Paraaortic lymph node (tissue), 1 donor: ENCODE measurements around a stretch of chr12.

- PRO-cap: no peak
Observed at GRCh38 chr12:115507744-115508671, 769.5 kb downstream of the MED13L start.

DNA sequence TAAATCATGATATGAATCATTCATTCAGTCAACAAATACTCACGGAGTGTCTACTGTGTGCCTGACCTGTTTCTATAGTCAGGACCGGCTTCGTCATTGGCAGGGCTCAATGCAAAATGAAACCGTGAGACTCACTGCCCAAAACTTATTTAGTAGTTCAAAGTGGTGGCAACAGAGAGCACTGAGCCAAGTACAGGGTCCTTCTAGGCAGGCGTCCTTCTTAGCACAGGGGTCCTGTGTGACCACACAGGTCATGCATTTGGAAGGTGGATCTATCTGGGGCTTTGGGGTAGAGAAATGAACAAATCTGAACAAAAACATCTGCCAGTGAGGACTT, 706.9 kb downstream of the MED13L start:
- PRO-cap: no peak

DNA sequence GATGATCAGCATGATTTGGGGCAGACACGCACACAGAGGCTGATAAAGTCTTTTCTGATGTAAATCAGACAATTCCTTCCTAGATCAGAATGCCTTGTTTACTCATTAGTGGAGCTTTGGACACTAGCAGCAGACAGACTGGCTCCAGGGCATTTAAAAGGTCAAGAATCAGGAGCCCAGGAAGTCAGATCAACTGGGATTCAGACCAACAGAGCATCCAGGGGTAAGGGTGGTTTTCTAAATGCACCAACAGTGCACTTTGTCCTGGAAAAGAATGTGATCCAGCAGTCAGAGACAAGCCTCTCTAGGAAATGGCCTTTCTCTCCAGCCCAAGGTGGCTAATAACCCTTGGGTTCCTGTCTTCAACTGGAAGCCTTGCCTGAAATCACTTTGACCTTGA, 405.3 kb downstream of the MED13L start:
- PRO-cap: no peak

DNA sequence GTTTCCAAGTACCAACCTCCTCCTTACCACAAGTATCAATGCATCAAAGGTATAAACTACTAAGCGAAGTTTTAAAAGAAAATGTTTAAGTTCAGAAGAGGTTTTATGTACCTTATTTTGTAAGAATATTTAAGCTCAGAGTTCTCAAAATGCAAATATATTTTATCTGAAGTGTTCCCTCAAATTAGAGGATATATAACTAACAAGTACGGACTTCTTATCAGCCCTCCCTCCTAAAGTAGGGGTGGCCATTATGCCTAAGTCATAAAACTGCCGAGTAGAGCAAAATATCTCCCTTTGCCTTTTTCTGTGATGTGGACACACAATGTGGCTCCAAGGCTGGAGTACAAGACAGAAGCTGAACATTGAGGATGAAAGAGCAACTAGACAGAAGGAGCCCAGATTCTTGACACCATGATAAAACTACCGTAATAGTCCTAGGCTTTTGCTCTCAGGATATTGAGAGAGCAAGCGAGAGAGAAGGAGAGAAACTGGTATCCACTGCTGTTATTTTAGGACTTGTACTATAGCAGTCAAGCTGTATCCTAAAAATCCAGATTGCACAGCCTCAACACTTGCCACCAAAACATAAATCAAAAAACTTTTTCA, 120.9 kb downstream of the MED13L start:
- PRO-cap: no peak

DNA sequence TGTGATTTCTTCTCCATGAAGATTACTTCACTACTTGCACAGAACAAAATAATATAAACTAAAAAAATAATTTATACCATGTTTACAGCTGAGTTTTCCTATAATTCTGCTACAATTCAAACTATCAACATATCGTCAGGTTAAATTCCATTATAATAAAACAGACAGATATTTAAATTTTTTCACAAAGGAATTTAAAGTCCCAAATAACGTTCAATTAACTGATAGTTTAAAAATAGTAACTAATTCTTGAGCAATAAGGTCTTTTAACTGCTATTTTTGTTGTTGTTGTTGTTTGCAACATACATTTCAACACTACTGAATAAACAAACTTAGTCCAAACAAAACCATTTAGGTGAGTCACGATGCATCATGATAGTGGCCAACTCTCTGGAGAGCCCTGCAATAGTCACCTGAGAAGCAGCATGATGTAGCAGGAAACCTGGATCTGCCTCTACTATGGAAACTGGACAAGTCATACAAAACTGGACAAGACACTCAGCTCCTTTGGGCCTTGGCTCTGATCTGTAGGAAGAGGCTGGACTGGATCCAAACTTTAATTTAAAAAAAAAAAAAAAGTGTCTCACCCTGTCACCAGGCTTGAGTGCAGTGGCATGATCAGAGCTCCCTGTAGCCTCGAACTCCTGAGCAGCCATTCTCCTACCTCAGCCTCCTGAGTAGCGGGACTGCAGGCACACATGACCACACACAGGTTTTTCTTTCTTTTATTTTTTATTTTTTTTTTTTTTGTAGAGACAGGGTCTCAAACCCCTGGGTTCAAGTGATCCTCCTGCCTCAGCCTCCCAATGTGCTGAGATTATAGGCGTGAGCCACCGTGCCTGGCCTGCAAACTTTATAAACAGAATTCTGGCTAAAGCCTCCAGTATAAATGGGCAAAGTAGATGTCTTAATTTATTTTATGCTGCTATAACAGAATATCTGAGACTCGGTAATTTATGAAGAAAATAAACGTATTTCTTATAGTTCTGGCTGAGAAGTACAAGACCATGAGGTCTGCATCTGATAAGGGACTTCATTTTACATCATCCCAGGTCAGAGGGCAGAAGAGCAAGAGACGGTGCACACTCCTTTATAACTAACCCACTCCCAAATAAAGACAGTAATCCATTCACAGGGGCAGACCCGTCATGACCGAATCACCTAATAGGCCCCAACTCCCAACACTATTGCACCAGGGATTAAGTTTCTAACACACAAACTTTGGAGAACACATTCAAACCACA, 117.0 kb downstream of the MED13L start:
- PRO-cap: no peak

- PRO-cap: no peak
Observed at GRCh38 chr12:116161267-116161939, 116.1 kb downstream of the MED13L start.

DNA sequence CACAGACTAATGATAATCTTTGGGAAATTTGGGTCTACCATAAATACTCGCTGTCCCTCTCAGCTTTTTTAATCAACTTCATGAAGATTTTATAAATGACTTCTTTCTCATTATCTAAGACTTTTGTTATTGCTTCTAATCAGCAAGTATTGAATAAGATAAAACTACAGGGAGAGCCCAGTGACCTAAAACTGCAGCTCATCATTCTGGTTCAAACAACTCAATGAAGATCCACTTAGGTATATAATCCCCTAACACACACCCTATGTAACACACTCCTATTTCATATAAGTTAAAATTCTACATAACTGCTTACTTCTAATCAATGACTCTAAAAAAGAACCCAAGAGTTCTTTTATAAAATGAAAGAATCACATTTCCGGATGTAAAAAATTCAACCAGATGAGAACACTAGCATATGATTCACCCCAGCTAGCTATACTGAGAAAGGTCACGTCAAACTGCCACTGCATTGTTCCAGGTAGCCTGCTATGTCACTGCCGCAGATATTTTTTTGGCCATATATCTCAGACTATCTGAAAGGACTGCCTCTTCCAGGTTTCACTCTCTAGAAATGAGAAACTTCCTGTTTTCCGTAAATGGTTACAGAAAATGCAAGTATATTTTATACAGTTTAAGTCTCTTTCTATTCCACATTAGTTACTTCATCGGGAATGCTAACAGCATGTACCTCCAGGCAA, 105.4 kb downstream of the MED13L start:
- PRO-cap: no peak

DNA sequence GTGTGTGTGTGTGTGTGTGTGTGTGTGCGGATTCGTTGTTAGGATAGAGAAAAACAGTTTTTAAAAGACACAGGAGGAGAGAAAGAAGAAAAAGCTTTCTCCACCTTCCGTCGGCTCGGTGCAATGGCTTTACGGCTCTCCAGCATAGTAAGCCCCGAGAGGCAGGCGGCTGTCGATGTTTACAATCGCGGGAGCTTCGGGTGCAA, 1.3 kb downstream of the MED13L start:
- PRO-cap: bidirectional peak, plus-strand start outside the sequence, minus-strand start at position 122 of the sequence

DNA sequence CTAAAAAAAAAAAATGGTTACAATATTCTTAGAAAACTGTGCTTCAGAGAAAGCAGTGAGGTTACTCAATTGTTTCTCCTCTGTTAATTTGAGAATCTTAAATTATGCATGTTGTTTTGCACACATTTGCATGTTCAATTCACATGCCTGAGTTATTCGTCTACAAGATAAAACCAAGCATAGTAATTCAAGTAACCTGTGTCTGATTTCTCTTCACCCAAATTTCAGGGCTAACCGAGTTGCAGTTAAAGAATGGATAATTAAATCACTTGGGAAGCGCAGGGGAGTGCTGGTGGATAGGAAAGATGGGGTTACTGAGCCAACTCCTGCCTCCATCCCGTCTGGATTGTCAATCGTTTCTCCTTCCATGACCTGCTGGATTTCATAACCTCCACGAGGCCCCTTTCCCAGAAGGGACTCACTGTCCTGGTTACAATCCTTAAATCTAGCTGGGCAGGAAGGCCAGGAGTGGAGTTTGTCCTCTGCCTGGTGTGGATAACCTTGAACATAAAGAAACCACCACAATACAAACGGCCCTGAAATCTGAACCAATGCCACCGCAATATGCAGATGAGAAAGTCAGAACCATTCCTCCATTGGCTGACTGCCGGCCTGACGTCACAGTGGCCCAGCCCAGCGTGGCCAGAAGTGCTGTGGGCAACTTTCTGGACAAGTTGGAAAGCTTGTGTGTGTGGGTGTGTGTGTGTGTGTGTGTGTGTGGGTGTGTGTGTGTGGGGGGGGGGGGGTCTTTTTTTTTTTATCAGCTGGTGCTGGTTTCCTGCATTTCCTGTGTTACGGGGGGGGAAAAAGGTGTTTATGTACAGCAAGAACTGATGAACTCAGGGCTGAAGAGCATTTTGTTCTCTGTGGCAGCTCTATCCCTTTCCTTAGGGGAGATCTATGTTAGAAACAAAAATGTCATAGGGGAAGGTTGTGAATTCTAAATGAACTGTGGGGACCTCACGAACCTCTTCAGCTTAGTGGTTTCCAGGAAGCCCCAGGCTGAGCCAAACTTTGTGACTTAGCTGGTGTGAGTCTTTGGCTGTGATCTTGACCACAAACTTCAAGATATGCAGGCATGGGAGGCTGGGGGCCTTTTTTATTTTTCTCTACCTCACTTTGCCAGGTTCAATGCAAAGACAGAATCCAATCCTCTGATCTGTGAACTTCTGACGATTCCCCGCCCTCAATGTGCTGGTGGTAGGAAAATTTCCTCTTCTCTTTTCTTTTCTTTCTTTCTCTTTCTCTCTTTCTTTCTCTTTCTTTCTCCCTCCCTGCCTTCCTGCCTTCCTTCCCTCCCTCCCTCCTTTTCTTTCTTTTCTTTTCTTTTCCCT, 81.6 kb upstream of the MED13L start:
- PRO-cap: no peak

GRCh38 chr12:116454956-116455401, 104.2 kb upstream of the MAP1LC3B2 start:
- PRO-cap: no peak

- PRO-cap: no peak
Observed at GRCh38 chr12:116508618-116509298, 50.4 kb upstream of the MAP1LC3B2 start.

DNA sequence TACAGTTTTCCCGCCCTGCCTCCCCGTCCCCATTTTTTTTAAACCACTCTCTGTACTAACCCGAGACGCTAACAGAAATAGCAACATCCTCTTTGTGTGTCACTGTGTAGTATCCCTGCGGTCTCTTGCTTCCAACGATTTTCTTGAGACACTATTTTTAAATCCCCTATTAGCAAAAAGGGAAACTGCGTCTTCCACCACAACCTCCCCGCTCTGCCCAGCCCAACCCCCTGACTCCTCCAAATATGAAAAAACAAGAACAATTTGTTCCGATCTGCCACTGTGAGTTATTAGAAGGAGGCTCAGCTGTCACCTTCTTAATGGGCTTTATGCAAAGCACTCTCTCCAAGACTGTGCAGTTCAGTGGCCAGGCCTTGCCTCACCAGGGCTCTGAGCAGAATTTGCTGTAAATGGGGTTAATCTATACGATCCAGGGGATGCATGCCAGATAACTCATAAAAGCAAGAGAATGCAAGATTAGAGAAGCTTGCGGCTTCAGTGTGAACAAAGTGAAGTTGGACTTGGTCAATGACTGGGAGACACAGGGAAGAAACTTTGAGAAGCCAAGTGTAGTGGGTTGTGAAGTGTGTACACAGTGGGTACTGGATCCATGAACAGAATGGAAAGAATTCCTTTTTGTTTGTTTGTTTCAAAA, 76.4 kb downstream of the MAP1LC3B2 start:
- PRO-cap: unidirectional peak, minus-strand start at position 215 of the sequence

DNA sequence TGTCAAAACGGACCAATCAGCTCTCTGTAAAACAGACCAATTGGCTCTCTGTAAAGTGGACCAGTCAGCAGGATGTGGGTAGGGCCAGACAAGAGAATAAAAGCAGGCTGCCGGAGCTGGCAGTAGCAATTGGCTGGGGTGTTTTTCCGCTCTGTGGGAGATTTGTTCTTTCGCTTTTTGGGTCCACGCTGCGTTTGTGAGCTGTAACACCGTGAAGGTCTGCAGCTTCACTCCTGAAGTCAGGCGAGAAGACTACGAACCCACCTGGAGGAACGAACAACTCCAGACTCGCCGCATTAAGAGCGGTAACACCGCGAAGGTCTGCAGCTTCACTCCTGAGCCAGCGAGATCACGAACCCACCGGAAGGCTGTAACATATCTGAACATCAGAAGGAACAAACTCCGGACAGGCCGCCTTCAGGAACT, 76.4 kb downstream of the SPRING1 start:
- PRO-cap: no peak

GRCh38 chr12:116802771-116804109, 65.1 kb downstream of the RNFT2 start:
- PRO-cap: no peak

DNA sequence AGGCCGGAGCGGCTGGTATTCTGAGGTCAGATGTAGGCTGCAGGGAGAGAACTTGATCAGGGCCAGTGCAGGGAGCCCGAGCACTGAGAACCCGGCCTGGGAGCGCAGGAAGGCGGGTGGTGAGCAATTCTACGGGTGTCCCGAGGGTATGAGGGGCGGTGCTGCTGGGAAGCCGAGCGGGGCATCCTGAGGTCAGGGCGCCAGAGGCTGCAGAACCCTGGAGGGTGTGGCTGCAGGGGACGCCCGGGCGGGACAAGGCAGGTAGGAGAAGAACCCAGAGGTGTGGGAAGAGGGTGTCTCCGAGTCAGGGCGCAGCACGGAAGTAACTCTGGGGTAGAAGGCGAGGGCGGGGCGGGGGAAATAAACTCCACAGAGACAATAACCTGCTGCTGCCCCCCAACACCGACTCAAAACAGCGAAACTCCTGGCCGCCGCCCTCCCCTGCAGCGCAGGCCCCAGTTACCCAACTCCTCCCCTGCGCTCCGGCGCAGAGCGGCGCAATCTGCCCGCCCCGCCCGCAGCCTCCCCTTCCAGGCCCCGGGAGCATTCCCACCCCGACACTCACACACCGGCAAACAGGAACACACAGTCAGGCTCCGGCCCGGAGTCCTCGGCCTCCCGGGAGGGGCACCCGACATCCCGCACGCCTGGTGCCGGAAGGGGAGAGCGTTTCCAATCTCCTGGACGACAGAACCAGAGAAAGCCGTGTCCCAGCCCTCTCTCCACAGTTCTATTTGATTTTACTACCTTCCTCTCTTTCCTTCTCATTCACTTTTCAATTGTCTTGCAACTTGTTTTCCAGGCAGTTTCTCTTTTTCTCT, 2.5 kb downstream of the HRK start:
- PRO-cap: no peak

DNA sequence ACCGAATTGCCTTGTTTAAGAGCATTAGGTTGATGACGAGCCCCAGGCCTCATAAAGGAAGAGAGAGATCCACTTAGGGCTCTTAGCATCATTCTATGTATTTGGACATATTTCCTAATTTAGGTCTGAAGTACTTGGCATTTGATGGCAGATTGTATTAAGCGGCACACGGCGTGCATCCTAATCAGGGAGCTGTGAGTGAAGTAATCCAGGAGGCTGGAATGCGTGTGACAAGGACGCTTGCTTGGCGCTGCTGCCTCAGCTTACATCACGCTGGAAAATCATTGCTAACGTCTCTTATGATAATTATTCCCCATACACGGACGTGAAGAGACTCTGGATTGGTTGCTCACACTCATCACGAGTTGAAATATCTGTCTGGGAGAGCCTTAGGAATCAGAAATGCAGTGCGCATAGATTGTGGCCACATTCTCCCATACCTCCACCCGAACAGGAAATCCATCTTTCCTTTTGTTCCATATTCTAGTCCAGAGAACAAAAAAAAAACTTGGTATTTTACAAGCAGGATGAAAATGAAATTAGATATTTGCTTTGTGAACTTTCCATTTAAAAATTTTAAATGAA, 85.4 kb downstream of the FBXW8 start:
- PRO-cap: no peak

- PRO-cap: no peak
Observed at GRCh38 chr12:117035952-117036501, 63.2 kb downstream of the TESC start.

DNA sequence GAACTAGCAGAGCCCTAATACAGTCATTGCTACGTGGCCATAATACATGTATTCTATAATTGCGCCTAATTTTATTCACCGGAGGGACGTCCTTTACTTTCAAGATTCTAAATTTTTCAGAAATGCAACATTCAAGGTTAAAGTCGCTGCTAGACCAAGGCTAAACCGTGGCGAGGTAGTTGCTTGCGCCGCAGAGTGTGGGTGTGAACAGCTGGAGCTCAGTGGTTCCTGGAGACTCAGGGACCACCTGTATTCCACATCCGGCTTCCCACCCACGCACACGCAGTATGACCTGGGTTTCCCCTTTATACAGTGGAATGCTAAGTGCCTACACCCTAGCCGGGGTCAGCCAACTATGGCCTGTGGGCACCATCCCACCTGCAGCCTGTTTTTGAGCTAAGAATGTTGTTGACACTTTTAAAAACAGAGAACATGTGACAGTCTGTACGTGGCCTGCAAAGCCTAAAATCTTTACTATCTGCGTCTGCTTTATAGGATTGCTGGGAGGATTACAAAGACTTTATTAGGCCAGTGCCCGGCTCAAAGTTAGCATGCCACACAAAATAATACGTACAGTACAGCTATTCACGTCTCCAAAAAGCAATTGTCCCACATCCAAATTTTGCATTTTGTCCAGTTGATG, 42.9 kb upstream of the TESC start:
- PRO-cap: no peak

- PRO-cap: no peak
Observed at GRCh38 chr12:117155244-117155995, 34.9 kb downstream of the FBXO21 start.

DNA sequence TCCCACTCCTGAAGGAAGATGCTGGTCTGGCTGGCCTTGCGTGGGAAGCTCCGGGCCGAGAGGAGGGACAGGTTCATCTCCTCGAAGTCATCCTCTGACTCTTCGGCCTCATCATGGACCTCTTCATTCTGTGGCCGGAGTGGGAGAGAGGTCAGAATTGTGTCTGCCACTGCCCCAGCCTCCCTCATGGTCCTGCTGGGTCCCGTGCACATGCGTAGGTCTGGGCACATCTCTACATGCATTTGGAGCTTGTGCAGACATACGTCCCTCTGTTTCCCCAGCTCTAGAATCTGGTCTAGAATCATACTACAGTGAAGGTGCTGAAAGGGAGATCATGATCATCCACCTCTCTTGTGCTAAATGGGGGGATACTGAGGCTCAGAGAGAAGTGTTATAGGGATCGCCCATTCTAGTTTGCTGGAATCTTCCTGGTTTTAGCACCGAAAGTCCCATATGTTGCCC, 163.7 kb upstream of the NOS1 start:
- PRO-cap: no peak